A549 (cell line): ENCODE results near the genes CNOT11 and RFX8.

GRCh38 chr2:100814372-100815020 lies 5.4 kb upstream of the NPAS2 start:
- PRO-cap, result no peak
CAGE:
- cytosol, long polyA plus RNA, result no peak
- long polyA plus RNA, result no peak
- nucleus, long polyA plus RNA, result no peak

GRCh38 chr2:100822669-100823137 lies 2.8 kb downstream of the NPAS2 start:
- PRO-cap, result no peak
CAGE:
- cytosol, long polyA plus RNA, result no peak
- long polyA plus RNA, result no peak
- nucleus, long polyA plus RNA, result no peak

GRCh38 chr2:100830334-100830855 lies 10.5 kb downstream of the NPAS2 start:
- PRO-cap, result no peak
CAGE:
- cytosol, long polyA plus RNA, result no peak
- long polyA plus RNA, result no peak
- nucleus, long polyA plus RNA, result no peak

GRCh38 chr2:100832764-100833284 lies 12.9 kb downstream of the NPAS2 start:
- PRO-cap, result no peak
CAGE:
- cytosol, long polyA plus RNA, result no peak
- long polyA plus RNA, result no peak
- nucleus, long polyA plus RNA, result no peak

GRCh38 chr2:100876512-100876940 lies 56.6 kb downstream of the NPAS2 start:
- PRO-cap, result no peak
CAGE:
- cytosol, long polyA plus RNA, result no peak
- long polyA plus RNA, result no peak
- nucleus, long polyA plus RNA, result no peak

- PRO-cap, result no peak
CAGE:
- cytosol, long polyA plus RNA, result no peak
- long polyA plus RNA, result no peak
- nucleus, long polyA plus RNA, result no peak
These were observed 58.0 kb downstream of the NPAS2 start for GRCh38 chr2:100877490-100878755.

DNA sequence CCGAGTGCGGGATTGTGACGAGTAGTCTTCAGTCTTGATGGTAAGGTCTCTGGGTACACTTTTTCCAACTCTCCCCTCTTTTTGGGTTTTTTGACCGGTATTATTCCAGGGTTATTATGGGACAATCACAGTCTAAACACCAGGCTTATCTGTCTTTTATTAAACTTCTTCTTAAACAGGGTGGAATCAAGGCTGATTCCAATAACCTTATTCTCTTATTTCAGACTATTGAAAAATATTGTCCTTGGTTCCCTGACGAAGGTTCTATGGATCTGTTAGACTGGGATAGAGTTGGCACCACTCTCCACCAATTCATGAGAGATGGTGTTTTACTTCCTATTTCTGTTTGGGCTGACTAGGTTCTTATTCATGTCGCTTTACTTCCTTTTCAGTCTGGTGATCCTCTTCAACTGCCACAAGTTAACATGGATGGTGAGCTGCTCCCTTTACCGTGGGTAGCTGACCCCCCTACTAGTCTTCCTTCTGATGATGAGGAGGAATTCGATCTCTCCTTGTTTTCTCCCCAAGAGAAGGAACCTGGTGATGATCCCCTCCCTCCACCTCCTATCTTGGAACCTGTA lies 13.8 kb upstream of the CNOT11 start:
- PRO-cap, result no peak
CAGE:
- cytosol, long polyA plus RNA, result no peak
- long polyA plus RNA, result no peak
- nucleus, long polyA plus RNA, result no peak

GRCh38 chr2:101252518-101253074 lies at the start of gene CNOT11:
Gene CNOT11 (plus strand): TSS chr2:101252886.
- PRO-cap, result bidirectional peak, plus-strand start at chr2:101252893, minus-strand start at chr2:101252606
CAGE:
- cytosol, long polyA plus RNA, result start-site peak on the plus strand at chr2:101252881-101252947, 277 and 260 reads in 2 replicates
- long polyA plus RNA, result start-site peak on the plus strand at chr2:101252882-101252955, 179 and 86 reads in 2 replicates
- nucleus, long polyA plus RNA, result no peak

- PRO-cap, result no peak
CAGE:
- cytosol, long polyA plus RNA, result no peak
- long polyA plus RNA, result no peak
- nucleus, long polyA plus RNA, result no peak
These were observed 13.2 kb downstream of the CNOT11 start for GRCh38 chr2:101265750-101266464.

DNA sequence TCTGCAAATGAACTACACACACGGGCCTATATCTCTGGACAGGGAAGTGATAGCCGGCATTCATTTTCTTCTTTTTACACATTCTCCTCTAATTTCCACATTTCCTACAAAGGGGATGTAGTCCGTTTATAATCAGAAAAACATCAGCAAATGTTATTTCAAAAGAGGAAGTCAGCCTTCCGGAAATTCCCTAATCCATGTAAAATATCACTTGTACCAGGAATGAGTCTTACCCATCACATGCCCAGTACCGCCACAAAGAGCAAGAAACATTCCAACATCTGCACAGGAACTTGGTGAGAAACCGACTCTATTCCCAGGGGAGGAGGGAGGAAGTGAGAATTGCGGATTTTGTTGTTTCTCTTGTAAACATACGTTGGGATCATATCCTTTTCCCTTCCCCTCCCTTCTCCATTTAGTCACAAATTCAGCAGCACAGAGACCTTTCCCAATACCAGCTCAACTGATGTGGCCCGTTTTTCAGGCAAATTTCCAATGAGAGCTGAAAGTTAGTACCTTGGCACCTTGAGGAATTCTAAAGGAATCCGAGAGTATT lies 10.7 kb downstream of the RFX8 start:
- PRO-cap, result no peak
CAGE:
- cytosol, long polyA plus RNA, result no peak
- long polyA plus RNA, result no peak
- nucleus, long polyA plus RNA, result no peak

DNA sequence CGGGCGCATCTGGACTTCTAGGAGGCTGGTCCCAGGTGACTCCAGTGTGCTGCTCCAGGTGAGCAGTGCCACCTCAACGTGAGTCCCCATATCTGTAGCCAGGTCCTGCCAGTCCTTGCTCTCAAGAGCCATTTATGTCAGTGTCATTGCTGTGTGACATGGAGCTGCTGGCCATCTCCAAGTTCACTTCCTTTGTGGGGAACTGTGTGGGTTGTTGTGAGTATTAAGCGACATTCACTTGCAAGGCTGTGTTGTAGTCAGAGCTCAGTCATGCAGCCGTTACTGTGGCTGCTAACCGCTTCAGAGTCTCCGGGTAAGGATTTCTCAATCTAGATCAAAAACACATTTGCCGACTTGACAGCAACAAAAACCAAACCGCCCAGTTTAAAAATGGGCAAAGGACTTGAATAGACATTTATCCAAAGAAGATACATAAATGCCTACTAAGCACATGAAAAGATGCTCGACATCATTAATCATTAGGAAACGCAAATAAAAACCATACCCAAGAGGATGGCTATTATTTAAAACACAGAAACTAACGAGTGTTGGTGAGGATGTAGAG lies at the start of gene RFX8:
Gene RFX8, minus strand, starts transcription at position 196 of the 565 bp plus-strand sequence.
- PRO-cap, result no peak
CAGE:
- cytosol, long polyA plus RNA, result no peak
- long polyA plus RNA, result no peak
- nucleus, long polyA plus RNA, result no peak

DNA sequence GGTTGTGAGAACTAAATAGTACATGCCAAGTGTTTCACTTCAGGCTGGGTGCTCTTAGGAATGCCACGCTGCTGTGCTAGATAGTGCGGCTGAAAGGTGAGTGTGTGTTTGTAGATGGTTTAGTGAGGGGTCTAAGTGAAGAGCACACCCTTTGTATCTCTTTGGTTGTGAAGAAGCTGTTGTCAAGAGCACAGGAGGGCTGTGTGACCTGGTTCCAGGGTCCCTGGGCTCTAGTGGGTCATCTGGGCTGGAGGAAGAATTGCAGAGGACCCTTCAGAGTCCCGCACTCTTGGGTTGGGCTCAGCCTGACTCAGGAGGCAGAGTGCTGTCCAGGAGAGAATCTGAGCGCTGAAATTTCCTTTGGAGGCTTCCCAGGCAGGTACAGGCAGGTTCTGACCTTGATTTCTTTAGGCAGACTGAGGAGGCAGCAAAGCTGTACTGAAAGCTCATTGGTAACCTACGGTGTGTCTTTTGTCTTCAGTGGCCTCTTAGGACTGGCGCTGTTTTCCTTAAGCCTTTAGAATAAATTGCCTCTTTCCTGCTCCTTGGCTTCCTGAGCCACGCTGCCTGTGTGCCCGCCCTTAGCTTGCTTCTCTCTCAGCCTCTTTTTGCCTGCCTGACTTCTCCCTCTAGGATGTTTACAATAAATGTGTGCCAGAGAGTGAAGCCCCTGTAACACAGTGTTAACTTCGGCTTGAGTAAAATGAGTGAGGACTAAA lies 44.5 kb downstream of the MAP4K4 start:
- PRO-cap, result no peak
CAGE:
- cytosol, long polyA plus RNA, result no peak
- long polyA plus RNA, result no peak
- nucleus, long polyA plus RNA, result no peak

- PRO-cap, result no peak
CAGE:
- cytosol, long polyA plus RNA, result no peak
- long polyA plus RNA, result no peak
- nucleus, long polyA plus RNA, result no peak
These were observed 69.4 kb downstream of the MAP4K4 start for GRCh38 chr2:101766720-101767566.

DNA sequence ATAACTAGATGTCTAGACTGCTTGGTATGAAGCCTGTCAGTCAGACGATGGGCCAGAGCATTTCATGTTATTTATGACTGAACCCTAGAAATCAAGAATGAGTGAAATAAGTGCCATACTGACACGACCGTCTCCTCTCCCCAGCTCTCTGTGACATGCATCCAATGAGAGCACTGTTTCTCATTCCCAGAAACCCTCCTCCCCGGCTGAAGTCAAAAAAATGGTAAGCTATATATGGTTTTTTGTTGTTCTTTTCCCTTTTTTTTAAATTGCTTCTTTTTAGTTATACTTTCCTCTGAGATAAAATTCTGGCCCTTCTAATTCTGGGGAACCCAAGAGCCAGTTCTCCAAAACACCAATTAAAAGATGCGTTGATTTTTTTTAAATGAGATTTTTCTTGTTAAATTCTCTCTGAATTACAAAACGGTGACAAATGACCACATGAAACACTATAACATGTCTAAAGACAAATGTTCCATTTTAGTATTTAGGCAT lies 138.3 kb downstream of the MAP4K4 start:
- PRO-cap, result no peak
CAGE:
- cytosol, long polyA plus RNA, result no peak
- long polyA plus RNA, result start-site peak on the plus strand centred at position 181 of the sequence, 57 bp wide, 585 and 313 reads in 2 replicates
- nucleus, long polyA plus RNA, result no peak

DNA sequence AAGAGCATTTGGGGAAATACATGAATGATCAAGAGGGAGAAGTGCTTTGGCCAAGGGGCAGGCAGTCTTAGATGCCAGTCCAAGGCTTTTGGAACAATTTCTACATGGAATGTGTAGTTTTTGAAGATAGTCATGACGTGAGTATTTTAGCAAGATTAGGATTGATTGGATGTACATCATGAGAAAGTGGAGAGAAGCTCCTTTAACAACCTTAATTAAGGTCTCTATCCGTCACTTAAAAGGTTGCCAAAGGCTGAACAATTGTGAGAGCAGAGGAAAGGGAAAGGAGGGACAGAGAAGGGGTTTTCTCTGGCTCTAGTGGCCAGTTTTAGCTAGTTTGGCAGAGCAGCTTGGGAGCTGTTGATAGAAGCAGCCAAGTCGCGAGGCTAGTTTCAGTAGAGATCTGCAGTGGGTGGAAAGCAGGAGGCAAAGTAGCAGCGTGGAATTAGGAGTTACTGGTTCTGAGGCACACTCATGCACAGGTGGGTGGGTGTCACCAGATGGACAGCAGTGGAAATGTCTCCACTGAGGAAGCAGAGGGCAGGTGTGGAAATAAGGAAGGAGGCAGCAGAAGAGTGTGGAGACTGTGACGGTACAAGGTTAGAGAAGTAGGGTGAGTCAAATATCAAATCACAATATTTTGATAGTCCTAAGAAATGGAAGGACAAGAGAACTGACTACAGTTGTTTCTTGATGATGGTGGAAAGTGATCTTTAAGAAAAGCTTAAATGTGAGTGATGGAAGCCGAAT lies 115.8 kb upstream of the IL1R2 start:
- PRO-cap, result no peak
CAGE:
- cytosol, long polyA plus RNA, result no peak
- long polyA plus RNA, result no peak
- nucleus, long polyA plus RNA, result no peak

- PRO-cap, result no peak
CAGE:
- cytosol, long polyA plus RNA, result no peak
- long polyA plus RNA, result no peak
- nucleus, long polyA plus RNA, result no peak
These were observed 99.4 kb upstream of the IL1R2 start for GRCh38 chr2:101892249-101892816.

- PRO-cap, result no peak
CAGE:
- cytosol, long polyA plus RNA, result no peak
- long polyA plus RNA, result no peak
- nucleus, long polyA plus RNA, result no peak
These were observed 7.2 kb downstream of the IL1R2 start for GRCh38 chr2:101998628-101999780.

DNA sequence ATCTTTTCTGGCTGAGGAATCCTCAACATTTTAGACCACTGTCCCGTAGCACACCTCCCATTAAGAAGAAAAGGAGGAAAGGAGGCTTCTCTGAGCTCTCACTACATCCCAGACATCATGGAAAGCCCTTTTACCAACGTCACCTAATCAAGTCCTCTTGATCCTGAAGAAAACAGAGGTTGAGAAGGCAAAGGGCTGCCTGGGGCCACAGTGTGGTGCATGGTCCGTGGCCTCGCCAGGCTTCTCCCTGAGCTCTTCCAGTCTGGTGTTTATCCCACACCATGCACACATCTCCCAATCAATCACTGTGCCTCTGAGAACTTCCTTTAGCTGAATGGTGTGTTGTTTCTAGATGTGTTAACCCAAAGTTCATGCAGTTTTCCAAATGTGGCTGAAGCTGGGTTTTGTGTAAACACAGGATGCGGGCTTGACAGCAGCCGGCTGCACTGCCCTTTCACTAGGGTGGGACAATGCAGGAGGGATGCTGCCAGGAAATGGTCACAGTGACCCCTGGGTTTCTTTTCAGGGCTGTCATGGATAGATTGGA lies 54.4 kb downstream of the IL1R2 start:
- PRO-cap, result no peak
CAGE:
- cytosol, long polyA plus RNA, result no peak
- long polyA plus RNA, result no peak
- nucleus, long polyA plus RNA, result no peak

GRCh38 chr2:102101743-102102169 lies 40.8 kb upstream of the IL1R1 start:
- PRO-cap, result no peak
CAGE:
- cytosol, long polyA plus RNA, result no peak
- long polyA plus RNA, result no peak
- nucleus, long polyA plus RNA, result no peak

DNA sequence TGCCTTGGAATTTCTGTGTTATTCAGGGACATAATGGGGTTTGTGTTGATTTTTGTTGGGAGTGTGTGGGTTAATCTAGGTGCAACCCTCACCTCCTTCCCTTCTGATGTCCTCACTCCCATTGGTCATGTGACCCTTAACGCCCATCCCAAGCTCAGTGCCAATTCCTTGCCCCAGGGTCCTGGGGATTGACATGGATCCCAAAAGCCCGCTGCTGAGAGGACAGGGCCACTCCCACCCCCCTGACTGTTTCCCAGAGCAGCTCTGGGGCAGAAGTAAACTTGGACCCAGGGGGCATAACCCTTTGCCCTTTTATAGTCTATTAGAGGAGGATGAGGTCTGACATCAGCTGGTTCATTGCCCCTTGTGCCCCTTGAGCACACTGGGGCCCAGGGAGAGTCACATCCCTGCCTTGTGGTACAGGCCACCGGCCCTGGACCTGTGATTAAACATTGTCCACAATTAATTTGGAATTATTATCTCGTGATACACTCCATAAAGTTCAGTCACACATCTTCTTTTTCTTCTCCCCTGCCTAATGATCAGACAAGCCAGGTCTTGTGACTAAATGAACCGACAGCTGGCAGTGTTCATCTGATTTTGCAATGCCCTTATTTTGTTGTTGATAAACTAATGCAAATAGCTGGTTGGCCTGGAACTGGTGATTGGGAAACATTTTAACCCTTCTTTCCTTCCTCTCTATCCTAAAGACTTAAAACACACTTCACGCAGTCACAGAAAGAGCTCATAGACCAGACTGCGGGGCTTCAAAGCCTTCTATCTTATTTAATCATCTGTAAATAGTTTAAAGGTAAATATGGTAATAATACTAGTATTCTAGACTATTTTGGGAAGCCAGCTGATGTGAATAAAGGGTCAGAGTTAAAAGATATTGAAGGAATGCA lies 13.1 kb downstream of the IL1R1 start:
- PRO-cap, result no peak
CAGE:
- cytosol, long polyA plus RNA, result no peak
- long polyA plus RNA, result no peak
- nucleus, long polyA plus RNA, result no peak